Left lobe of liver (tissue), 1 donor: ENCODE measurements around a stretch of chr10.

GRCh38 chr10:27505176-27505406 is 987 bp downstream of the RAB18 start:
- PRO-cap: no peak

- PRO-cap: no peak
These were observed 31.7 kb downstream of the MKX start for GRCh38 chr10:27713904-27714409.

- PRO-cap: no peak
These were observed 983 bp downstream of the ODAD2 start for GRCh38 chr10:27997868-27998324.

DNA sequence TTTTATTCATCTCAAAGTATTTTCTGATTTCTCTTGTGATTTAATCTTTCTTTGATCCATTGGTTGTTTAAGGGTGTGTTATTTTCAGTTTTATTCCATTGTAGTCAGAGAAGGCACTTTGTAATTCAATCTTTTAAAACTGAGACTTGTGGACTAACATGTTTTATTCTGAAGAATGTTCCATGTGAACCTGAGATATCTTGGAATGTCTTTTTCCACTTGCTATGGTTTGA is 14.5 kb upstream of the WAC start:
- PRO-cap: no peak

- PRO-cap: no peak
These were observed 26.3 kb downstream of the WAC start for GRCh38 chr10:28559118-28559659.

DNA sequence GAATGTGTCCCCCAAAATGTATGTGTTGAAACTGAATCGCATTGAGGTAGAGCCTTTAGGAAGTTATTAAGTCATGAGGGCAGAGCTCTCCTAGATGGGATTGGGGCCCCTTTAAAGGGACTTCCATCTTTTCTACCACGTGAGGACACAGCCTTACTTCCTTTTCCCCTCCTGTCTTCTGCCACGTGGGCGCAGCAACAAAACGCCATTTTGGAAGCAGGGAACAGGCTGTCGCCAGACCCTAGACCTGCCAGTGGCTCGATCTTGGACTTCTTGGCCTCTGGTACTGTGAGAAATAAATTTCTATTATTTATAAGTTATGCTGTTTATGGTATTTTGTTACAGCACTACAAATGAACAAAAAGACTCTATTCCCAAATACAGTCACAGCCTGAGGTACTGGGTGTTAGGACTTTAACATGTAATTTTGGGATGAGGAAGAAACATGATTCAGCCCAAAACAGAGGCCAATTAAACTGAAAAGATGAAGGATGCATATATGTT is 201.4 kb upstream of the LYZL1 start:
- PRO-cap: no peak

GRCh38 chr10:29119343-29119721 is 169.5 kb upstream of the LYZL1 start:
- PRO-cap: no peak

- PRO-cap: no peak
These were observed 156.9 kb upstream of the LYZL1 start for GRCh38 chr10:29131987-29132302.

DNA sequence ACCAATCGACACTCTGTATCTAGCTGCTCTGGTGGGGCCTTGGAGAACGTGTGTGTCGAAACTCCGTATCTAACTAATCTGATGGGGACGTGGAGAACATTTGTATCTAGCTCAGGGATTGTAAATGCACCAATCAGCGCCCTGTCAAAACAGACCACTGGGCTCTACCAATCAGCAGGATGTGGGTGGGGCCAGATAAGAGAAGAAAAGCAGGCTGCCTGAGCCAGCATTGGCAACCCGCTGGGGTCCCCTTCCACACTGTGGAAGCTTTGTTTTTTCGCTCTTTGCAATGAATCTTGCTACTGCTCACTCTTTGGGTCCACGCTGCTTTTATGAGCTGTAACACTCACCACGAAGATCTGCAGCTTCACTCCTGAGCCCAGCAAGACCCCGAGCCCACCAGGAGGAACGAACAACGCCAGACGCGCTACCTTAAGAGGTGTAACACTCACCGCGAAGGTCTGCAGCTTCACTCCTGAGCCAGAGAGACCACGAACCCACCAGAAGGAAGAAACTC is 78.2 kb downstream of the LYZL1 start:
- PRO-cap: no peak

DNA sequence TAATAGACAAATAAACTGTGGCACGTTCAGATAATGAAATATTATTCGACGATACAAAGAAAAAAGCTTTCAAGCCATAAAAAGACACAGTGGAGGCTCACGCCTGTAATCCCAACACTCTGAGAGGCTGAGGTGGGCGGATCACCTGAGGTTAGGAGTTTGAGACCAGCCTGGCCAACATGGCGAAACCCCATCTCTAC is 129.9 kb downstream of the SVIL start:
- PRO-cap: no peak

DNA sequence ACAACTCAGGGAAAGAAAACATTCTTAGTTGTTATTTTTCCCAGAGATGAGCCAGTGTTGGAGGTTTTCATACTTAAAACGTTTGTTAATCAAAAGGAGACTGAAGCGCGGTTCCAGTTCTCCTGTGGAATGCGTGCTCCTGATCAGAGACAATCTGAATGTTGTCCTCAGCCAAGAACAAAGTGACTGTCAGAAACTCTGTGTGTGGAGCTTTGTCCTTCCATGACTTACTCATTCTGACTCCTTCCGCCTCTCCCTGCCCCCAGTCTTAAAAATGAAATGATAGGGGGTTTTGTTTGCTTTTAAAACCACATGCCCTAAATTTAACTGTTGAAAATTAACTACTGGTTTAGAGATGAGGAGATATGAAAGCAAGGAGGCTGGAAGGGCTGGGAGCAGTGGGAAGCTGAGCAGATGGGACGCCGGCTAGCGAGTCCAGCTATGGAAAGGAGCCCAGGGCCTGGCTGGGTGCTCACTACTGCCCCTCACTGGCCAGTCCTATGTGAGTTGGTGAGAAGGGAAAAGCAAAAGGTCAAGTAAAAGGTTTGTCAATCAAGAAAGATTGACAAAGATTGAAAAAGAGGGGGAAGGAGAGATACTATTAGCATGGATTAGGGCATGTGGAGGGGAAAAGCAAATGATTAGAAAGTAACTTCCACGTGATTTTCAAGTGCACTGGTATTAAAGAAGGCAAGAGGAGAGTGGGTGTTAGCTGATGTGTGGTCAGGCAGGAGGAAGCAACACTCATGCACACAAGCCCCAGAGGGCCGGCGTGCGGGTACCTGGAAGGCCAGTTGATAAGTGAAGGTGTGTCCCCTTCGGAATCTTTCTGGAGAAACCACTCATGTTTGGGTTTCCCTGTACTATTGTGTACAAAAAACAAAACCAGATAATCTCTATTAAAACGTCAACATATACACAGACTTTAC is 99.3 kb downstream of the SVIL start:
- PRO-cap: no peak

DNA sequence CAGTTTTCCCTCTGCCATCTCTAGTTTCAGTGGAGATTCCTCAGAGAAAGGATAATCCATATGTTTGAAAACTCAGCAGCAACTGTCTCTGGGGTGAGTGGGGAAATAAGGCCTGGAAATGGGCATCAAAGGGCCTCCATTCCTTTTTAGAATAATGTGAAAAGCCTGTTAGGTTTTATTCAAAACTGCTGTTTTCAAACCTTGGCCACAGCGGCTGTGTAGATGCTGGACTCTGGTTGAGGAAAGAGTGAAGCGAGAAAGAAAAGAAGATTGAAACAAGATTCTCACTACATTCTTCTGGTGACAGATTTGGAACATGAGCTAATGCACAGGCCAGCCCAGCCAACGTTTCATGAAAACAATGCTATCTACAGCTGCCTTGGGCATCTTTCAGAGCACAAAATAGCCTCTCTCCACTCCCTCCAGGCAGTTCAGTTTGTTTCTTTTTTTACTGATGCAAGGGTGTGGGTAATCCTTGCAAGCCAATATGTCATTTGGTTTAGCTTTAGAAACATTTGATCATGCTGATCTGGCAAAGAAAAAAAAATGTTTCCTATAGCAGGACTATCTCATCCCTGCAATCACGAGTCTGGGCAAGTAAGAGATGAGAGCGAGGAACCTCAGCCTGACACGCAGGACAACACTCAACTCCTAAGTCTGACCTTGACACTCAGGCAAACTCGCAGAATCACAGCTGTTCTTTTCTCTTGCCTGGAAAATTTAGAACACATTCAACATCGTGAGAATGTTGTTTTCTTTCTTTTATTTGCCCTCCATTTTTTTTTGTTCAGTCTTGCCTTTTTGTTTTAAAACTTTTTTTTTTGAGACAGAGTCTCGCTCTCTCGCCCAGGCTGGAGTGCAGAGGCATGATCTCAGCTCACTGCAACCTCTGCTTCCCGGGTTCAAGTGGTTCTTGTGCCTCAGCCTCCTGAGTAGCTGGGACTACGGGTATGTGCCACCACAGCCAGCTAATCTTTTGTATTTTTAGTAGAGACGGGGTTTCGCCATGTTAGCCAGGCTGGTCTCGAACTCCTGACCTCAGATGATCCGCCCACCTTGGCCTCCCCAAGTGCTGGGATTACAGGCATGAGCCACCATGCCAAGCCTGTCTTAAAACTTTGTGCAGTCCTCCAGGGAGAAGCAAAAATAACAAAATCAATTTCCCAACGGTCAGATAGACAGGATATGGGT is 35.8 kb downstream of the SVIL start:
- PRO-cap: no peak

DNA sequence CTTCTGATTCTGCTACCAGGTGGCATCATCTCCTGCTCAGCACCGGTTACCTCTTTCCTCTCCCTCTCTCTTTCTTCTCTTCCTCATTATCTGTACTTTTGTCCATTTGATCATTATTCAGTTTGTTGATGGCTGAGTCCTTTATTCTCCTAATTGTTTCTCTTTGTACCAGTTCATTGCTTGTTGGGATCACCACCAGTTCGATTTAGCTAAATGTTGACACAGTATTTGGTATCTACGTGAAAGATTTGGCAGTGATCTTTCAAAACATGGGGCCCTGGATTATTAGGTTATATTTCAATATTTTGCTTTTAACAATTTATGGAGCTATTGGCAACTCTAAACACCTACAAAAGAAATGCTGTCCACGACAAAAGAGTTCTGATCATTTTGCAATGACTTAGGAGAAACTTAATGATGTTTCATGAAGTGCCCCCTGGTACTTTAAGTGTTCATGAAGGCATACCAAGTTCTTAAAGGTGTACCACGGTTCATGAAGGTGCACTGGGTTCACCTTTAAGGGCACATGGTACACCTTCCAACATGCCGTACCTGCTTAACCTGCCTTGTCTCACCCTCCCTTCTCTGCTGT is 32.9 kb downstream of the SVIL start:
- PRO-cap: no peak

DNA sequence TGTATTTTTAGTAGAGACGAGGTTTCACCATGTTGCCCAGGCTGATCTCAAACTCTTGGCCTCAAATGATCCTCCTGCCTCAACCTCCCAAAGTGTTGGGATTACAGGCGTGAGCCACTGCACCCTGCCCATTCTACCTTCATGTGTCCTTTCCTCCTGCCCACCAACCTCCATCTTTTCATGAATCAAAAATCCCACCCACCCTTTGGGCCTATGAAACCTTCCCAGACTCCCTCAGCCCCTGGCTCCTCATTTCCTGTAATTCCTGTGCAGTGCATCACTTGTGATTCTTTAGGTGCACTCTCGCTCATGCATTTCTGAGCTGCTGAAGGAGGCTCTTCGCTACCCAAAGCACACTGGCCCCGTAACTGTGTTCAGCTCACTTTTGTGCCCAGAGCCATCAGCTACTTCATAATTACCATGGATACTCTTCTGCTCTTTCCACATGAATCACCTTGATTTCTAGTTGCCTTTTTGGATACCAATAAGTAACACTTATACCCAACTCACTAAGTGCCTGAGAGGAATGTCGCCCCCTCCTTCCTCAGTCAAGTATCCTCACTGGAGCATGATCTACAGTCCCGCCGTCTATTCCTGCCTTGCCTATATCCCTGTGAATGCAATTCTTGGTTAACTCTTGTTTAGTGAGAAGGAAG is 24.1 kb downstream of the SVIL start:
- PRO-cap: no peak

GRCh38 chr10:29647146-29647480 is 12.3 kb upstream of the SVIL start:
- PRO-cap: no peak

- PRO-cap: no peak
These were observed 96.2 kb upstream of the SVIL start for GRCh38 chr10:29730862-29731463.

GRCh38 chr10:29734516-29735573 is 100.1 kb upstream of the SVIL start:
- PRO-cap: bidirectional peak, plus-strand start at chr10:29735211, minus-strand start at chr10:29735130; bidirectional peak, plus-strand start at chr10:29735511, minus-strand start at chr10:29735375

DNA sequence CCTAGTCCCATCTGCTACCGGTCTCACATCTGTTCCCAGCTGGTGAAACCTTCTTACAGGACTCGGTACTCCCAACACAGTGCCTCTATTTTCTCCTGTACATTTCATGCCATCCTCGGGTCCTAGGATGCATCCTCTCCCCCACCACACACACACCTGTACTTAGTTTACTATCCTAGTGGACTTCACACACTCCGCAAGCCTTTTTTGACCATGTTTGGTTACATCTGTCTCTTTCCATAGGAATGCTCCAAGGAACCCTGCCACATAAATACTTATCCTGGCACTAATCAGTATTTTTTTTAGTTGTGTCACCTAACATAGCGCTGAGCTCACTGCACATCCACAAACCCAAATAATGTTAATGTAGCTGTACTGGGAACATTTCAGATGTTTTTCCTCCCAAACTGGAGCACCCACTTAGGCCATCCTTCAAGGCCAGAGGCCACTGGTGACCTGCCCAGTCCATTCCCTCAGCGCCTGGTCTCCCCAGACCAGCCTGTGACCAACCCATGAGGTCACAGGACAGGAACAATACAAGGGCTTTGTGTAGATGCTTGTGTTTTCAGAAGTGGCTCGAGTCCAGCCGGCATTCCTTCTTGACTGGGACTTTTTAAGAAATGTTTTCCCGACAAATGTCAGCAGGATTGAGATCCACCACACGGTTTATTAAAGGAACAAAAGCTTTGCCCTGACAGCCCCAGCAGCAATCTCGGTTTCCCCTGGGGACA is 181.5 kb downstream of the JCAD start:
- PRO-cap: no peak

DNA sequence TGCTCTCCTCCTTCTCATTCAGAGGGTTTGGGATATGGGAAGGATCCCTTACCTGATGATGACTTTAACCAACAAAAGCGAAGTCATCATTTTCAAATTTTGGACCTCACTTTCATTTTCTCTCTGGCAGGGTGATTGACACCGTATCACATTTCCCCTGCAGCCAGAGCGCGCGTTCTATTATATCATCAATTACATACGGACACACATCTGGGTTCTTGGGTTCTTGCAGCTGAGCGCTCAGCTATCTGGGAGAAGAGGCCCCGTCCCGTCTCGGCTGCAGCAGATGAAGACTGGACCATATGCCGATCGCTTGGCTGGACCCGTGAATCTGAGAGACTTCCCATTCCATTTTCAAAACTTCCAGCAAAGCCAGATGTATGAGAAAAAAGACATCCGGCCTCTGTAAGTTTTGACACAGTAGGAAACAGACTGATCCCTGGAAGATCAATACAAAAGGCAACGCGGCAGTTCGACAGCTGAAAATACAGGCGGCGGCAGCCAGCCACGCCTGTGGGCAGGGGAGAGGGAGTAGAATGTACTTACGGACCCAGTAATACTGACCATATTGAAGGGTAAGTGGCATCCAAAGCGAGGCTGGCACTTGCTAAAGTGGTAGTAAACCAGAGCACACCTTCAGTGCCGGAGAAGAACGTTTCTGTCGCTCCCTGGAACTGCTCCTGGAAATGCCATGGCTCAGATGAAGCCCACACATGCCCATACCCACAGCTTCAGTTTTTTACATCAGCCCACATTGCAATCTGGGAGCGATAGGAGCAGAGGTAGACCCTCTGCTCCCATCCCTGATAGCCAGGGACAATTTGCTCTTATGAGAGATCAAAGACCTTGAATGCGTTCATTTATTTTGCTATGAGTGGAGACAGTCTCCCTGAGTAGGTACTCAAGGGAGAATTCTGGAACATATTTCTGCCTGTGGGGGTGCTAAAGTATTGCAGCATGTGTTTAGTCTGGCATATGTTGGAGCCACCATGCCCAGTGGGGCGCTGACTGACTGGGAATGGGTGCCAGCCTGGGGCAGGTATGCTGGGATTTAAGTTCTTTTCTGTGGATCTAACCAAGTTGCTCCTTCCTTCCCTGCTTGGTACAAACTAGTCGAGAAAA is 99.5 kb downstream of the JCAD start:
- PRO-cap: unidirectional peak, plus-strand start at position 209 of the sequence; bidirectional peak, plus-strand start at position 470 of the sequence, minus-strand start at position 454 of the sequence; unidirectional peak, minus-strand start at position 660 of the sequence

DNA sequence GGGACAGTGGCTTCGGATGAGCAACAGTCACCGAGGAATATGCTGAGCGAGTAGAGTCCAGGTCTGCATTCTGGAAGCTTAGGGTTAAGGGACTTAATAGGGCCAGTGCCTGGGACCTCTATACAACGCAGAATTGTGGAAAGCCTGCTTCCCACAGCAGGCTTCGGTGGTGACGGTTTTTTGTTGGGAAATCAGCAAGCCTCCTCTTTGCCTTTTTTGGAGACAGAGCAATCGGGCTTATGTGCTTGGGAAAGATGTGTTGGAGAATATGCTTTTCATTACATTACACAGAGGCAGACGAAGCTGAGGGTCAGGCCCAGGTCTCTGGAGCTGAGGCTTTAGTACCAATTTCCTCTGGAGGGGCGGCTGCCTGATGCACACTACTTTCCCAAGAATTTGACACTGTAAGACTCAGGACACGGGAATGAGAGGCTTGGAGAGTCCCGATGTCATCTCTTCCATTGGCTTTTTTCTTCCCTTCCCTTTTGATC is 122.7 kb upstream of the JCAD start:
- PRO-cap: no peak